Islet of Langerhans (tissue), 1 donor: Measurements from ENCODE around the gene GBA1.

GRCh38 chr1:155081056-155081500 is 2.4 kb downstream of the EFNA3 start:
- RRBS: no CpG with 5 or more reads among the region's 22 CpGs

GRCh38 chr1:155084550-155085604 is 6.2 kb downstream of the EFNA3 start:
- RRBS: 6% methylated on average over 27 of the region's 83 CpGs

DNA sequence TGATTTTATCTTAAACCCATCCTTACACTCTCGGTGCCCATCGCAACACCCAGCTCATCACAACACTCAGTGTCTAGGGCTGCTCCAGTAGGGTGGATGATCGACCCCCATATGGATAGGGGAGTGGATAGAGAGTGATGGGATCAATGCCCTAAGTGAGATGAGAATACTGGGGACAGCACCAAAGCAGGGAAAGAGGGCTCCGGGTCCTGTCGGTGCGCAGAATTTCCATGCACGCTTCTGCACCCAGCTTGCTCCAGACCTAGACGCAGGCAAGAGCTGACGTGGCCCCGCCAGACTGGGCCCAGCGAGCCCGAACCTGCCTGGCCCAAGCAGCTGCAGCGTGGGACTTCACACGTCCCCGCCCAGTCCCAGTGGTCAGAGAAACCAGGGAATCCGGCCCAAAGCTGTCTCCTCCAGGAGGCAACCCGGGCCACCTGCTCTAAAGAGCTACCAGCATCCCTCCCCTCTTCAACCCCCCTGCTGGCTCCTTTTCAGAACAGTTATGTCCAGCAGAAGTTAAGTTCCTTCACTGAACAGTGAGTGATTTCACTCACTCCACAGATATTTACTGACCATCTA is 2.3 kb upstream of the EFNA1 start:
- RRBS: no CpG with 5 or more reads among the region's 17 CpGs

DNA sequence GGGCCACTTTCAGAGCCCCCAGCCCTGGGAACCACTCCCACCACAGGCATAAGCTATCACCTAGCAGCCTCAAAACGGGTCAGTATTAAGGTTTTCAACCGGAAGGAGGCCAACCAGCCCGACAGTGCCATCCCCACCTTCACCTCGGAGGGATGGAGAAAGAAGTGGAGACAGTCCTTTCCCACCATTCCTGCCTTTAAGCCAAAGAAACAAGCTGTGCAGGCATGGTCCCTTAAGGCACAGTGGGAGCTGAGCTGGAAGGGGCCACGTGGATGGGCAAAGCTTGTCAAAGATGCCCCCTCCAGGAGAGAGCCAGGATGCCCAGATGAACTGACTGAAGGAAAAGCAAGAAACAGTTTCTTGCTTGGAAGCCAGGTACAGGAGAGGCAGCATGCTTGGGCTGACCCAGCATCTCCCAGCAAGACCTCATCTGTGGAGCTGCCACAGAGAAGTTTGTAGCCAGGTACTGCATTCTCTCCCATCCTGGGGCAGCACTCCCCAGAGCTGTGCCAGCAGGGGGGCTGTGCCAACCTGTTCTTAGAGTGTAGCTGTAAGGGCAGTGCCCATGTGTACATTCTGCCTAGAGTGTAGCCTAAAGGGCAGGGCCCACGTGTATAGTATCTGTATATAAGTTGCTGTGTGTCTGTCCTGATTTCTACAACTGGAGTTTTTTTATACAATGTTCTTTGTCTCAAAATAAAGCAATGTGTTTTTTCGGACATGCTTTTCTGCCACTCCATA is 1.3 kb upstream of the SLC50A1 start:
- RRBS: no CpG with 5 or more reads among the region's 7 CpGs

GRCh38 chr1:155136728-155137333 is 1.2 kb downstream of the SLC50A1 start:
- RRBS: no CpG with 5 or more reads among the region's 9 CpGs

- RRBS: no CpG with 5 or more reads among the region's 12 CpGs
Measured at GRCh38 chr1:155137334-155138566, 2.1 kb downstream of the SLC50A1 start.

- RRBS: no CpG with 5 or more reads among the region's 38 CpGs
Measured at GRCh38 chr1:155165869-155167230, 6.8 kb downstream of the KRTCAP2 start.

- RRBS: no CpG with 5 or more reads among the region's 1 CpG
Measured at GRCh38 chr1:155240459-155240754, 642 bp downstream of the GBA1 start.

- RRBS: no CpG with 5 or more reads among the region's 4 CpGs
Measured at GRCh38 chr1:155240897-155241622, at the start of gene GBA1. Gene GBA1, minus strand, starts transcription at chr1:155241249.

GRCh38 chr1:155255697-155256331 is 531 bp upstream of the ENTREP3 start:
- RRBS: 7% methylated on average over 10 of the region's 28 CpGs

- RRBS: 3% methylated on average over 1 of the region's 26 CpGs
Measured at GRCh38 chr1:155278095-155279098, 1.1 kb downstream of the HCN3 start.

DNA sequence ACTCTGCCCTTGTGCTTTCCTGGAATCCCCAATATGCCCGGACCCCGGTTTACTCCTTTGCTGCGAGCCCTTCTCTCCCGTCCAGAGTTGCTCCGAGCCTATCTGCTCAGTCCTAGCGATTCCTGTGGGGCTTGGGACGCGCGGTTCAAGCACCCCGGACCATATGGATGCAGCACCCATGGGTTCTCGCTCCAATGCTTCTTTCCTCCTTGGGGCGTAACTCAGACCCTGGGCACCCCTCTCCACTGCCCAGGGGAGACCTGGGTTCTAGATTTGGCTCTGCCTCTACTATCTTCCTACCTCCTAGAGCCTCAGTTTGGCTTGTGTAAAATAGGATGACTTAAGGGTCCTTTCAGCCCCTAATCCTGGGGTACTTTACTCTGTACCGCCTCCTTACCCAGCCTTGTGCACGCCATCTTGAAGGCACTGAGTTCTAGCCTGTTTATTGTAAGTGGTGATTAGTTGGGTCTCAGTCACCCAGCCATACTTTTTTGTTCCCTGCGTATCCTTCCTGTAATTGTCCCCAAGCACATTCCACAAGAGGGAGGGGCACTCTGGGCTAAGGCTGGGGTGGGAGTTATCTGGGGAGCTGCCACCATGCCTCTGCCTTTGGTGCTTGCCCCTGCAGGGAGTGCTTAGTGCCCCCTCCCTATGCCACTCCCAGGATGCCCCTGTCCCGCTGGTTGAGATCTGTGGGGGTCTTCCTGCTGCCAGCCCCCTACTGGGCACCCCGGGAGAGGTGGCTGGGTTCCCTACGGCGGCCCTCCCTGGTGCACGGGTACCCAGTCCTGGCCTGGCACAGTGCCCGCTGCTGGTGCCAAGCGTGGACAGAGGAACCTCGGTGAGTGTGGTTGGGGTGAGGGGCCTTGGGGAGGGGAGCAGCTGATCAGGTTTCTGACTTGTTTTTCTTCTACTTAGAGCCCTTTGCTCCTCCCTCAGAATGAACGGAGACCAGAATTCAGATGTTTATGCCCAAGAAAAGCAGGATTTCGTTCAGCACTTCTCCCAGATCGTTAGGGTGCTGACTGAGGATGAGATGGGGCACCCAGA is 784 bp downstream of the FDPS start:
- RRBS: no CpG with 5 or more reads among the region's 26 CpGs

GRCh38 chr1:155318441-155319387 is 2.0 kb upstream of the RUSC1 start:
- RRBS: no CpG with 5 or more reads among the region's 8 CpGs

DNA sequence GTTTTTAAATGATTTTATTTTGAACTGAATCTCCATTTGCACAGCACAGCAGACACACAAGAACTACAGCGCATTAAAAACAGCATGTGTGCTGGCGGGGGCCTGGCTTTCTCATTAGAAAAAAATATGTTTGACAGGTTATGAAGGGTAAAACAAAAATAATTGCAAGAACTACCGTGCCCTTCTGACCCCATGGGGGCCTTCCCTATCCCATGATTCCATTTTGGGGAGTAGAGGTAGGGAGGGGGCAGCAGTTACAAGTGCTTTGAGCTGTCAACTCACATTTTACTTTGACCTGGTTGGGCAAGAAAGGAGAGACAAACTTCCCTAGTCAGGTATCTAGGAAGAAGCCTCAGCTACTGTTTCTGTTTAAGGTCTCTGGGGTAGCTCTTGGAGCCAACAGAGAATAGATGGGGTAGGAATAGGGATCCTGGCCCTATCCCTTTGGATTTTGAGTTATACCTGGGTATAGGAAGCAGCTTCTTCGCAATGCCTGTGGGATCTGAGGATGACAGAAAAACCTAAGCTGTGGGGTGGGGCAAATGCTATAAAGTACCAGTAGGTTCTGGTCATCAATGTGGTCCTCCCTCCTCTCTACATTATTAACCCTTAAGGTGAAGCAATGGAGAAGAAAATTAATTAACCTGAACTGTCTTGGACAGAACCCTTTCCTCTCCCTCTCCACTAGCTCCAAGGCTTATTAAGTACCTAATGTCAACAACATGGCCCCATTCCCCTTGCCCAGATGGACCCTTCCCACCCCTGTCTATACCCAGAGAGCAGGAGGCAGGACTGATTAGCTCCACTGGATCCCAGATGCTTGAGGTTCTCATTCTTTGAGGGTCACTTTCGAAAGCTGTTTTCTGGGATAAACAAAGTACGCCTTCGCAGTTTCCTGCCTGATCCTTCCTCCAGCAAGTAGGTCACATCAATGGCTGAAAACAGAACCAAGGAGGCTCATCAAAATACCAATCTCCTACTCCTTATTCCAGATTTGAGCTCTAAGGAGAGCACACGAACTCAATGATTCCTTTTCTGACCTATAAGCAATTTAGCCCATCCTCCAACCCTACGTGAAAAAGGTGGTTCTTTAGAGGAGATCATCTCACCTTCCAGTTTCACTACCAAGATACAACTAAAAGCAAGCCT is 16.5 kb downstream of the RUSC1 start:
- RRBS: no CpG with 5 or more reads among the region's 9 CpGs

DNA sequence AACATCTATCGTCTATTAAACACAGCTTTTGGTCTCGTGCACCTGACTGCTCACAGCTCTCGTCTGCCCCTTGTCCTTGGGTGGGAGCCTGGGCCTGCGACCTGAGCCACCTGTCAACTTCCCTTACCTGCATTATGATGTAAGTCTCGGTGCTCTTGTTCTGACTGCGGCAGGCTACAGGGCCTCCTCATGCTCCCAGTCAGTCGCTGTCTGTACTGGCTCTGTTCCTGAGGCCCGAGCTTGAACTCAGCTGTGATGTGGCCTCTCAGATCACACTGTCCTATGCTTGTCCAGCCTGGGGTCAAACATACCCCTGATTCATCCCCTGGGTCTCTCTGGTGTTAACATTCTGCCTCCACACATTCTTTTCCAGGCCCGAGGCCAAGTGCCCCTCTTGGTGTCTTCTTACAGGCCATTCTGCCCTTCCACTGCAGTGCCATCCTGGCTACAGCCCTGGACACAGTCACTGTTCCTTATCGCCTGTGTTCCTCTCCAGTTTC is 59.1 kb downstream of the DAP3 start:
- RRBS: no CpG with 5 or more reads among the region's 10 CpGs

GRCh38 chr1:155893566-155894163 is 17.5 kb downstream of the RIT1 start:
- RRBS: no CpG with 5 or more reads among the region's 9 CpGs

GRCh38 chr1:155925409-155926383 is 8.5 kb downstream of the KHDC4 start:
- RRBS: no CpG with 5 or more reads among the region's 7 CpGs

DNA sequence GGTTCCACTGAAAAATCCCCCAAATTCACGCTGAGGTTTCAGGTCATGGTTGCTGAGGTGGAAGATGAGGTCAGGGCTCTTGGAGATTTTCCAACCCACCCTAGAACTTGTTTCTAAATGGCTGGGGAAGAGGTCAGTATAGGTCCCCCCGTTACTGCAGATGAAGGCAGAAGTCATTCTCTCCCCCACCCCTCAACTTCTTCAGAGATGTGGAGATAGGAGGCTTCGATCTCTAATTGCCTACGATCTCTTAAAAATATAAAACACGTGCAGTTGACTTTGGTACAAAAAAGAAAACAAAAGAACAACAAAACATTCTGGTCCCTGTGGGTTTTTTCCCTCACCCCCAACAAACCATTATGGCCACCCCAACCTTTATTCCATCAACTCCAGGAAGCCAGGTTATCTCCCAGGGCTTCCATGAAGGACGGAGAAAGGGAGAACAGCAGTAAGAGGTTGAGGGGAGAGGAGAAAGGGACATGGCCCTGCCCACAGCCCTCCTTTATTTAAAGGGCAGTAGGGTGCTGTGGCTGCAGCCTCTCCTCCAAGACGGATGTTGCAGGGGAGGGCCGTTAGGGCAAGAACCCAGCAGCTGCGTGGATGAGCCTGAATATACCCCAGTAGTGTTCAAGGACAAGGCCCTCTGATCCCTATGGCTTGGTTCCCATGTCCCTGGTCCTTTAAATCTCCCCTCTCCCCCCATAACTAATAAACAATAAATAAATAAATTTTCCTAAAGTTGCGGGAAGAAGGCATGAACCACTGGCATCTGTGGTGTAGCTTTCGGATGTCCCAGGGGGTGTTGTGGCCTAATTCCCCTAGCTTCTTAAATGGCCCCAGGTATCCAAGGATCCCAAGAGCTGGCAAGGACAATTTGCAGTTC is 5.8 kb downstream of the RXFP4 start:
- RRBS: no CpG with 5 or more reads among the region's 11 CpGs

DNA sequence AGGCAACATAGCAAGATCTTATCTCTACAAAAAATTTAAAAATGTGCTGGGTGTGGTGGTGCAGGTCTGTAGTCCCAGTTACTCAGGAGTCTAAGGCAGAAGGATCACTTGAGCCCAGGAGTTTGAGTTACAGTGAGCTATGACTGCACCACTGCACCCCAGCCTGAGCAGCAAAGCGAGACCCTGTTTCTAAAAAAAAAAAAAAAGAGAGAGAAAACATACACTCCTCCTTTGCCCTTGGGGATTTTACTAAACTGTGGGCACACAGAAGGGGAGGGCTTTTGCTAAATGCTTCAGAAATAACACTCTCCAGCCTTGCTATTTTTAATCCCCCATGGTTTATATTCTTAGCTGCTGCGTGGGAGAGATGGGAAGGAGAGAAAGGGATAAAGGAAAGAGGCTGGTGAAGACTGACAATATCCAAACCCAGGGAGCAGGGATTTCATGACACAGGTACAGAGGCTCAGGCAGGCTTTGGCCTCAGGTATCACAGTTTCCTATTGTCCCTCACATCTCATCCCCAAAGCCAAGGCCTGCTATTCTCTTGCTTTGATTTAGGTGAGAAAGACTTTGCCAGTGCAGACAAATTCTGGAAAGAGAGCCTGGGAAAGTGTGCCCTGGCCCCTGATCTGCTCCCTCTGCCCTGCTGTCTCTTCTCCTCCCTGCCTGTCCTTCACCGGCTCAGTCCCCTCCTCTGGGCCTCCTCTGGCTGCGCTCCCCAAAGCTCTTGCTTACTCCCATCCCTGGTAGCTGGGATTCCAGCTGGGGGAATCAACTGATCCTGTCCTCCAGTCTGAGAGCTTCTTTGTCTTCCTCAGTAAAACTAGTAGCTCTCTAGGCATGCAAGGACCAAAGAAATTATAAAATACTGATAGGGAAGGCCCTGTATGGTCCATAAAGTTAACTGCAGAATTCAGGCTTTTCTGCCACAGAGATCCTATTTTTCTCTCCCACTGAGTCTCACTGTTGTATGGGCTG is 17.8 kb downstream of the ARHGEF2 start:
- RRBS: no CpG with 5 or more reads among the region's 4 CpGs

DNA sequence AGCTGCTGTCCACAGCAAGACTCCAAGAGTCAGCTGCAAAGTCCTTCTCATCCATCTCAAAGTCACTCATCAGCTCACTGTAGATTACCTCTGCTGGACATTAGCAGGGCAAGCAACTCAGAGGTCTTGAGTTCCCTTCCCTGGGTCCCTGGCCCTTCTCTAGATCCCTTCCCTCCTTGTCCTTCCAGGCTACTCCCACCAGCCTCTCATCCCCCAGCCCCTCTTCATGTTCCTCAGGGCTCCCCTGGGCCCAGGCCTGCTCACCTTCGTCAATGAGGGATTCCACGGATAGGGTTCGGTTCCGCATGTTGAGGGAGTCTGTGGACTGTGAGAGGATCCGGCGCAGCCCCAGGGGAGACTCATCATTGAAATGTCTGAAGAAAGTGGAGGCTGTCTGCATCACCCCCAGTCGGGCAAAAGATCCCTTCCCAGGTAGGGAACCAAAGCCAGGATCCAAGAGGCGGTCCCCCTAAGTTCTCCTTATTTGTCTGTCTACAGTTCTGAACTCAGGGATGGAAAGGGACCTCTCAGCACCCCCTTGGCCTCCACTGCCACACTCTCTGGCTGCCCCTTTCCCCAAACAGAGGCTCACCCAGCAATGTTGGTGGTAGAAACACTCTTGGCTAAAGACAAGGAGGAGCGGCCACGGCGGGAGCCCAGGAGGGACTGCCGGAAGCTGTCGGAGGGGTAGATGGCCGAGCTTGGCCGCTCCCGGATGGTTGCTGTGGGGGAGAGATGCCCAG is 13.1 kb downstream of the ARHGEF2 start:
- RRBS: 96% methylated on average over 5 of the region's 16 CpGs